ENCODE measurements around a stretch of chr2.

DNA sequence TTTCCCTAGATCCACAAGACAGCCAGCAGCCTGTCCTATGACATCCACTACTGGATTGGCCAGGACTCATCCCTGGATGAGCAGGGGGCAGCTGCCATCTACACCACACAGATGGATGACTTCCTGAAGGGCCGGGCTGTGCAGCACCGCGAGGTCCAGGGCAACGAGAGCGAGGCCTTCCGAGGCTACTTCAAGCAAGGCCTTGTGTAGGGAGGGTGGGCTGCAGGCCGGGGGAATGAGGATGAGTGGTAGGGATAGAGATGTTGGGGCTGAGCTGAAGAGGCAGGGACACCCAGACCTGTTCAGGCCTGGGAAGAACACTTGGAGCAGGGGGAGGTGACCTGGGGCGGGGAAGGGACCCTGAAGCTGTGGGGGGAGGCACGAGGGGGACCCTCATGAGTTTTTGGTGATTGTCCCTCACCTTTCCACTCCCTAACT lies 6.7 kb downstream of the VIL1 start:
- RRBS, result 100% methylated on average over 5 of the region's 9 CpGs

DNA sequence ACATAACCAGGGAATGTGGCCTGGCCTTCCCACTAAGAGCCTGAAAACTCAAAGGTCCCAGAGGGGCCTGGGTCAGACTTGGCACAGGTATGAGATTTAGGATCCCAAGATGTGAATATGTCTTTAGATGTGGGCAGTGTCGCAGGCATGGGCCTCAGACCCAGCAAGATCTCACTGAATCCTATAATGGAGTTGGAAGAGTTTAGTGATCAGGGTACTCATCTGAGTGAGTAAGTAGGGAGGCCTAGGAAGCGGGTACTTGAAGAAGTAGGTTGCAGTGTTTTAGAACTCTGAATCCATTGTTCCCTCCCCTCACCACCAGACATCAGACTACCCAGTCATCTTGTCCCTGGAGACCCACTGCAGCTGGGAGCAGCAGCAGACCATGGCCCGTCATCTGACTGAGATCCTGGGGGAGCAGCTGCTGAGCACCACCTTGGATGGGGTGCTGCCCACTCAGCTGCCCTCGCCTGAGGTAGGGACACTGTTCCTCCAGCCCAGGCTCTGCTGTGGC lies 22.7 kb downstream of the PLCD4 start:
- RRBS, result no CpG with 5 or more reads among the region's 4 CpGs

DNA sequence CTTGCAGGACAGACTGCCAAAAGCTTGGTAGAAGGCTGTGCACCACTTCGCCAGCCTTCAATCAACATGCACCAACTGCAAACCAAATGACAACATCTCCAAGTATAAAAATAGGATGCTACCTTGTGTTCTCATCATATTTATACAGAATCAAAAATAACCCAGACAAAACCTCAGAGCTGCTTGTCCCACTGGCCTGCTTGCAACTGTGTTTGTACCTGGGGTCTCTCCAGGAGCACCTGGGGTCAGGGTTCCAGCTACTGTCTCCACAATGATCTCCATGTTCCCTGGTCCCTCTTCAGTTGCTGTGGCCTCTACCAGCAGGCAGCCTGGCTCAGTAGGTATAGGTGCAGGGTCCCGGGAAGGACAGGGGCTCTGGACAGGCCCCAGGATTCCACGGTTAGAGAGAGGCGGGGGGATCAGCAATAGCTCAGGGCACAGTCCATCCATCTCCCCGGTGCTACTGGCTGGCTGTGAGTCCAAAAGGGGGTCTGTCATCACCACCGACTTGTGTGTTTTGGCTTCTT lies 3.4 kb downstream of the ZNF142 start:
- RRBS, result 94% methylated on average over 2 of the region's 6 CpGs

DNA sequence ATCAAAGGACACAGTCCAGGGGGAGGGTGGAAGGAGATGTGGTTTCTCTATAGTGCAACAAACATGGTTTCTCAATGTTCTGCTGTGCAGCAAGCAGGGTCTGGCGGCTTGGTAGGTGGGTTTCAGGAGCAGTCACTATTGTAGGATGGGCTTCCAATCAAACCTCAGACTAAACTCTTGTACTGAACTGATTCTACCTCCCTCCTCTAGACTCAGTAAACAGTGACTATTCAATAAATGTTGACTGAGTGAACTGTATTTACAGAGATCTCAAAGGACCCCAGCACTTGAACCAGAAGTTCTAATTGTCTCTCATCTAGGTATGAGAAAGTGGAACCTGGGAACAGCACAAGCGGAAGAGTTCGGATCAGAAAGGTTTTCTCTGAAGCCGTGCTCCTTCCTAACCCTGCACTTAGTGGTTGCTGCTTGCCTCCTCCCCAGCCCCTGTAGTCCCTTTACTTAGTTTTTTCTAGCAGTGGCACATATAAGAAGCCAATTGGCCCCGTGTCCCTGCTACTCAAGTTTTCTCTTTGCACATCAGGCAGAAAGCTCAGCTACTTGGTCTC lies 26.7 kb upstream of the CYP27A1 start:
- RRBS, result no CpG with 5 or more reads among the region's 5 CpGs

DNA sequence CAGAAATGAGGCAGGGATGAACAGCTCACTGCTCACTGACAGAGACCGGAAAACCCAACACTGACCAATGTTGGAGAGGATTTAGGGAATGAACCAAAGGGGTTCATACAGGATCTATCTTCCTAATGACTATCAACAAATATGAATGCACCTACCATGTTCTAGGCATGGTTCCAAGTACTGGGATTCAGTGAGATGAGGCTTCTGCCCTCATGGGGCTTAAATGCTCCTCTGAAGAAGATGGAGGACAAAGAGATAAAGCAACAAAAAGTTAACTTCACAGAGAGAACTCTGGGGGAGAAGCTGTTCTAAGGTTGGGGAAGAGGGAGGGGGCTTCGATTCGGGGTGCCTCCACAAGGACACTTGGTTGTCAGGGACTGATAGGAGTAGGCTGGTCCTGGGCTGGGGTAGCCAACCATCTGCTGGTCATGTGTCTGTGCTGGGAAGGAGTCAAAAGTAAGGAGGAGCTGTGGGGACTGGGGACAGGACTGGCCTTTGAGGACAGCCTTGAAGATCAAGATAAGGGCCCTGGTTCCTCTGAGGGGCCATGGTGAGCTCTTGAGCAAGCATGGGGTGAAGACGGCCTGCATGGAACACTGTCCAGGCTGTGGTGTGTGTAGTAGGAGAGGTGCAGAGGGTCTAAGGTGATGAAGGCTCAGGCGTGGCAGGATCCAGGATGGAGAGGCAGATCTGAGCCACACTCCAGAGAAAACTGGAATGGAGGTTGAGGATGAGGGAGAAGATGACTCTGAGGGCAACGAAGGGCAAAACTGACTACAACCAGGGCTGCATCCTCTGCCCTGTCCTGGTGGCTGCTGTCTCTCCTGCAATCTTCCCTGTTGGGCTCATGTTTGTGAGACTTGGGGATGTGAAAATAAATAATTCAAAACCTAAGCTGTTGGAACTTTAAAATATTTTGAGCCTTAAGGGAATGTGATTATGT lies 1.7 kb downstream of the CYP27A1 start:
- RRBS, result no CpG with 5 or more reads among the region's 6 CpGs

GRCh38 chr2:218812361-218813200 lies 30.6 kb downstream of the CYP27A1 start:
- RRBS, result no CpG with 5 or more reads among the region's 19 CpGs

- RRBS, result 63% methylated on average over 6 of the region's 15 CpGs
These were observed 28.0 kb upstream of the WNT6 start for GRCh38 chr2:218831492-218832118.

DNA sequence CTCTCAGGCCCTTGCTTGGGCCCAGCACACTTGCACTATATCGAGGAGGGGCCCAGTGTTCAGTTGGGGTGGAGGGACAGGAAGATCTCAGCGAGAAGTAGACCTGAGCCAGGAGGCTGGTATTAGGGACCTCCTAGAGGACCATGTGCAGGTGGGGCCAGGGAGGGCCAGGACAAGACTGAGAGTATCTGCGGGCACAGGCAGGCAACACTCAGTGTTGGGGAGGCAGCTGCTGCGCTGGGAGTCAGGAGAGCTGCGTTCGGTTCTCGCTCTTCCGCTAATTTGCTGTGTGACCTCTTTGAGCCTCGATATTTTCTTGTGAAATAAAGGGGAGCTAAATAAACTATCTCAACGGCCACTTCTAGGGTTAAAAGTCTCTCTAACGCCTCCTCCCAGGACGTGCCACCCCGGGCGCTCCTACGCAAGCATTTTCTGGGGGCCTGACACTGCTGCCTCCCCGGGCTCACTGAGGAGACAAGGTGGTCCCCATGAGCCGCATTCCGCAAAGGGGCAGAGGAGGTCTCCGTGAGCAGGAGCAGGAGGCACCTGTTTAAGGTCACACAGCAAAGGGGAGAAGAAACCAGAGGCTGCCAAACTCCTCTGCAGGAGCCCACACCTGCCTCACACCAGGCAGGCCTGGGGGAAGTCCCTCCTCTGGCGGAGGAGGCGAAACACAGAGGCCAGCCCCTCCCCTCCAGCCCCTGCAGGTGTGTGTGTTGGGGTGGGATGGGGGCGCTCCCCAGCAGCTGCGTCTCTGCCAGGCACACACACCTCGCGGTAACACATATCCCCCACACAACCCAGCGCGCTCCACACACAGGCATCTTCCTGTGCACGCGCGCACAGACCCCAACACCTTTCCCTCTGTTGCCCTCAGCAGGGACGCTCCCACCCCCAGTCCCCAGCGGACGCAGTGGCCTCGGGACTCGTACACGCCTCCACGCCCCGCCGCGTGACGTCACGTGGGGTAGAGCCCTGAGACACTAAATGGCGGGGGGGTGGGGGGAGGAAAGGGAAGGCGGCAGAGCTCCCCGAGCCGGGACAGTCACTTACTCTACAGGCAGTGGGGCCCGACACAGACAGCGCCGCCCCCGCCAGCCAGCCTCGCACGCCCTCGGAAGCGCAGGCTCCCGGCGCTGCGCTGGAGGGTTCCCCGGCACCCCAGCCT lies 776 bp upstream of the WNT10A start:
- RRBS, result 16% methylated on average over 12 of the region's 58 CpGs

DNA sequence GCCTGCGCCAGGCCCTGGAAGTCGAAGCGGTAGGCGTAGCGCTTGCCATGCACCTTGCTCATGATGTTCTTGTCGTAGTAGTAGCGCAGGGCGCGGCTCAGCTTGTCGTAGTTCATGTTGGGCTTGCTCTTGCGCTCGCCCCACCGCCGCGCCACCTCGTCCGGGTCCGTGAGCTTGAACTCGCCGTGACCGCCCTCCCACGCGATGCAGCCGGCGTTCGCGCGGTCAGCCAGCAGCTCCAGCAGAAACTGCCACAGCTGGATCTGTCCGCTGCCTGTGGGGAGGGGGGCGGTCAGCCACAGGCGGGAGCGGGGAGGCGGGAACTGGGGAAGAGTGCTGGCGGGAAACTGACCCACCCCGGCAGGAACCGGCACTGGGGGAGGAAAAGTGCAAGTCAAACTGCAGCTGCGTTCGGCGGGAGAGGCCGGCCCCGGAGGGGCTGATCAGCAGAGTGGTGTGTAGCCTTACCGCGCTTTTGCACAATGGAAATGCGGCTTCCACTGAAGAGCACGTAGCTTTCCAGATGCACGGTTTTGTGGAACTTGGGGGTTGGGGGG lies 2.9 kb downstream of the FEV start:
- RRBS, result 8% methylated on average over 9 of the region's 46 CpGs

DNA sequence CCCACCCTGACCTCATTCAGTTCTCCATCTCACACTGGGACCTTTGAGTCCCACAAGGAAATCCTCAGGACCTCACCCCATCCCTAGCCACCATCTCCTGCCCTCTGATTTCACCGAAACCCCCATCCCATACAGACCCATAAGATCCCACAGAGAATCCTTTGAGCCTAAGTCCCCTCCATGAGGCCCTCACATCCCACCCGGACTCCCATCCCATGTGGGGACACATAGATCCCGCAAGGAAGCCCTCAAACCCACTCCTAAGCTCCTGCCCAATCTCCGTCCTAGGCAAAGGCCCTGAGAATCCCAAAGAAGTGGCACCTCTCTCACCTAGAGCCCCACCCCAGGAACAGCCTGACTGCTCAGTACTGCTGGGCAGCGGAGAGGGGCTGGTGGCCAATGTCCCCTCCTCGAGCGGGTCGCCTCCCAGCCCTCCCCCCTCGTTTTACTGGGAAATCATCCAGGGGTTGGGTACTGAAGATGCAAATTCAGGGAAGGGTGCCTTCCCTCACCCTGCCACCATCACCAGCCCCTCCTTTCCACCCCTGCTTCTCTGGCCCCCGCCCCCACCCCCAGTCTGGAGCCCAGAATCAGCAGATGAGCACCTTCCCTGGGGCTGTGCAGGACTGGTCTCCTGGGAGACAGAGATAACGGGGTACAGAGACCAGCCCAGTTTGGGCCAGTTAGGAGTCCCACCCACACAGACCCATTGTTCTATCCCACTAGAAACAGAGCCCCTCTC lies 4.2 kb upstream of the CRYBA2 start:
- RRBS, result no CpG with 5 or more reads among the region's 11 CpGs

- RRBS, result no CpG with 5 or more reads among the region's 6 CpGs
These were observed 8.0 kb upstream of the CFAP65 start for GRCh38 chr2:219049257-219049715.

DNA sequence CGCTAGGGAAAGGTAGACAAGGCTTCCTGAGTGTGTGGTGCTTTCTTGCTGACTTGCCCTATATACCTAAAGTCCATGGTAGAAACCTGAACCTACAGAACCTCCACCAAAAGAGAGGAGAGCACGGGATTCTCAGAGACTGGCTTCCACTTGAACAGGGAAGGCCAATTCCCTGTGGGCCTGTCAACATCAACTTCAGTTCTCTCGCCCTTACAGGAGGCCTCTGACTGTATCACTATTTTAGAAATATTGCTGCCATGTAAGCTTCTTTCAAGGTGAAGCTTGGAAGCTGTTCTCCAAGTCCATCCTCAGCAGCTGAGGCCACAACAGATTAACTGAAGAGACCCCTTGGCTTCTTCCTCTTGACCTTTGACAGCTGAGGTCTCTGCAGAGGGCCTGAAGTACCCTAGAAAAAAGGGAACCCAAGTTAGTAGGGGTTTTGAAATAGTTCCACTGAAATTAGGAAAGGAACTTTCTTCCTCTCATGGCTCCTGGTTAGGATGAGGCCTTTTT lies 15.4 kb upstream of the IHH start:
- RRBS, result no CpG with 5 or more reads among the region's 3 CpGs

DNA sequence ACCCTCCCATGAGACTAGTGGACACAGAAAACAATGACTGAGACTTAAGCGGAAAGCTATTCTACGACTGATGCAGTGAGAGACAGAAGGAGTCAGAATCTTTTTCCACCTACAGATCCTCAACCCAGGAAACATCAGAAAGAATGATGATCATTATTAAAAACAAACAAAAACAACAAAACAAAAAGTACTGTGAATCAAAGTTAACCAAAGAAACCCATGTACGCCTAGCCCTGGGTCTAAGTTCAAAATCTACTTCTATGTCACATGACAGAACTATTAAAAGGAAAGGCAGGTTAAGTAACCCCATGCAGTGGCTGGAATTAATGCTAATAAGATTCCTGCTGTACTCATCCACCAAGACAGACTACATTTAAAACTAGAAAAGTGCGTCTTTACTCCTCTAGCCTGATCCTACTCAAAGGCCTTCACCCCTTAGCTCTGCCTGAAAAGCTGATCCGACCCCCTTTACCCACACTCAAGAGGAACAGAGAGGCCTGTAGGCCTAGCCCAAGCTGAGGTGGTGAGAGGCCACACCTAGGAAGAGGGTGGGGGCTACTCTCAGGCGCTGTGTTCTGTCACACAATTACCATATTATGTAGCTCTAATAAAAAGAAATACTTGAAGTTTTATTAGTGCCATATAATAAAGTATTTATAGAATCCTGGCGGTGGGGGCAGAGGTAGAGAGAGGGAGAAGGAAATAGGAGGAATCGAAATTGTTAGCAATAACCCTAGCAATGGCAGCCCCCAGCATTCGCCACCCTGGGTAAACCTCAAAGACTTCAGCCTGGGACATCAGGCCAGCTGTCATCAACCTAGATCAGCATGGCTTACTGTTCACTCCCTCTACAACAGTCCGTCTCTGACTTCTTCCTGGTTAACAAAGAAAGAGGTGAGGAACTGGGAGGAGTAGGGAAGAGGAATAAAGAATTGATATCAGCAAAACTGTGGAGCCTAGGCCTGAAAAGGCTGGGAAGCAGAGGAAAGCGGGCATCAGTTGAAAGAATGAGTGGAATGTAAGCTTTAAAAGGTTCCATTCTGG lies 37.0 kb downstream of the NHEJ1 start:
- RRBS, result no CpG with 5 or more reads among the region's 11 CpGs

- RRBS, result no CpG with 5 or more reads among the region's 8 CpGs
These were observed 1.6 kb downstream of the ZFAND2B start for GRCh38 chr2:219208119-219208715.

DNA sequence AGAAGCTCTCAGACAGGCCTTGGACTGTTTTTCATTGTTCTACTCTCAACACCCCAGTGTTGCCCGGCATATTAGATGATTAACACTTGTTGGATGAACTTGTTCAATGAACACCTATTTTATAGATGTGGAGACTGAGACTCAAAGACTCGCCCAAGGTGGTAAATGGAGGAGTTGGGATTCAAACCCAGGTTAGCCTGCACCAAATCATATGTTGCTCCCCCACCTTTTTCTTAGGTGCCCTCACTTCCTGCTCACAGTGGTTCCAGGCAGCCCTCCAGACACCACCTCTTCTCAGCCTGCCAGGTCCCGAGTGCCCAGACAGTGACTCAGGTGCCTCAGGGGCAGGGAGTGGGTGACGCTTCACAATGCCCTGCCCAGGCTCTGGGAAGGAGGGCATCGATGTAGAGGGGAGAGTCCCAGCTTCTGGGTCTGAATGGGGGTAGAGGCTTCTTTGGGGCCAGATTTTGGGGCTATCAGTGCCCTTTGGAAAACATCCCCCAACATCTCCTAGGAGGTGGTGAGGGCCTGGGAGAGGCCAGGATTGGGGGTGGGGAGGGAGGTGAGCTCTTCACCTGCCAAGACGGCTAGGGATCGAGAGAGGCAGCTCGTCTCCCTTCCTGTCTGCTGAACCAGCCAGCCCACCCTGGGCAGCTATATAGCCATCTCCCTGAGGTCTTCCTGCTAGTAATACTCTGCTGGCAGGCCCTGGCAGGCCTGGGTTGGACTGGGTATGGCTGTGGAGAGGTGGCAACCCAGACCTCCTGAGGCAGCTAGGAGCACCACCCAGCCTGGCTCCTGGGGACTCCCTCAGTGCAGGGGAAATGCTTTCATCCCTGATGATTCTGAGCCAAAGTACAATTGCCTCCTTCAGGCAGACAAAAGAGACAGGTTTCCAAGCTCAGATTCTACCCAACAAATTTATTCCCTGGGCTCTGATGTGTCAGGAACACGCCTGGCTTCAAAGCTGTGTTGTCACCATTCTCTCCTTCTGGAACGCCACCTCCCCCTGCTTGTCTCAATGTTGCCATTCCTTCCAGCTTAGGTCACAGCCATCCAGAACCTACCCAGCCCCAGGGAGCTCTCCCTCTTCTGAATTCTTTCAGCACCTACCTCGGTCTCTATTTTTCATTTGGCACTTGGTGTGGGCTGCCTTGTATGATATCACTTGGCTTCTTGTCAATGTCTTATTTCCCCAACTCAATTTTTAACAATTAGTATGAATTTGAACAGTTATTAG lies 5.0 kb upstream of the DNAJB2 start:
- RRBS, result no CpG with 5 or more reads among the region's 11 CpGs

DNA sequence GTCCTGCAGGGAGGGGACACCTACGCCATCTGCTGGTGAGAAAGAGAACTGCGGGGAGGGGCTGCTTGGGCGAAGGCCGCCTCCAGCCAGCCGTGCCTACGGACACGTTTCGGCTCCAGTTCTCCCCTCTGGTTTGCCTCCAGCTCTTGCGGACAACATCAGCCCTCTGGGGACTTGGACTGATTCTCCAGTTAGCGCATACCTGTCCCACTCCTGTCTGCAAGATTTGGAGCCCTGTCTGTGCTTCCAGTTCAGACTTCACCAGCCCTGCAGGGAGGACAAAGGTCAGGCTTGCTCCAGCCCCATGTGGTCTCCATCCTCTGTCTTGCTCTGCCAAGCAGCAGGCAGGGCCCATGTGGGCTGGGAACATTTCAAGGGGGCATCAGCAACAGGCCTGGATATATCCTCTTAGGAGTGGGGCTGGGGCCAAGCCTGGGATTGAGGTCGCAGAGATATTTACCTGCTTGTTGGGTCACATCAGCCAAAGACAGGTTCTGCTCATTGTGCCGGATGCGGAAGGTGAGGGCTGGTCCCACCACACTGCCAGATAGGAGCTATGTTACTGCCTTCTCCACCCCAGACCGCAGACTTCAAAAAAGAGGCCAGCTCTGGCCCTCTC lies 10.2 kb downstream of the PTPRN start:
- RRBS, result no CpG with 5 or more reads among the region's 14 CpGs

DNA sequence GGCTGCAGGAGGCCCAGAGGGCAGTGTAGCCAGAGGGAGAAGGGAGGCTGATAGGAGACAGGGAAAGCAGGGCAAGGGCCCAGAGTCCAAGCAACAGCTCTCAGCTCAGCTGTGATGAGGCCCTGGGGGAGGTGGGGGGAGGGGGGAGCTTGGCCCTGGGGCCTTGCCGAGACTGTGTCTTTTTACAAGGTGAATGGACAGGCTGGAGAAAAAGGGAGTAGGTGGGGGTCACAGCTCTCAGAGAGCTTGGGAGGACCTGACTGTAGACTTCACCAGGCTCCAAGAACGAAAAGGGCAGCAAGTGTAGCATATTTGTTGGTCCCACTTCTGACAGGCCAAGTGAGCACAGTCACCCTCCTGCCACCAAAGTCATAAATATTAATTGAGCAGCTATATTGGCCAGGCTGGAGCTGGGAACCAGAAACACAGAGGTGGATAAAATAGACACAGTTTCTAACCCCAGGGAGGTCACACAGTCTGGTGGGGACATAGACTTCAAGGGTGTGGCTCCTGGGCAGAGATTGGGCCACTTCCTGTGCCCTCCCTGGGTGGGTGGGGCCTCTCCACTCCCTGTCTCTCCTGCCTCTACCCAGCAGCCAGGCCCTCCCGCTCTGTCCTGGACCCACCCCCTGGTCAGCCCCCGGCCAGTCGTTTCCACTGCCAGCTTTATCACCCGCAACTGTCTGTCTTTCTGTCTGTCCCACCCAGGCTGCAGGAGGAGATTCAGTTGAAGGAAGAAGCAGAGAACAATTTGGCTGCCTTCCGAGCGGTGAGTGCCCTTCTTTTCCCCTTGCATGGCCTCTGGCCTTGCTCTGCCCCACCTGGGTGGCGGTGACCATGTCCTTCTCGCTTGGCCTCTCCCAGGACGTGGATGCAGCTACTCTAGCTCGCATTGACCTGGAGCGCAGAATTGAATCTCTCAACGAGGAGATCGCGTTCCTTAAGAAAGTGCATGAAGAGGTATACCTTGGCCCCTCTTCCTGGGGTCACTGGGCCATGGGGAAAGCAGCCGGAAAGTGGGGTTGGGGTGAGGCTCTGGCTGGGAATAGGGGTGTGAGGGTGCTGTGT lies 1.5 kb downstream of the DES start:
- RRBS, result no CpG with 5 or more reads among the region's 17 CpGs

DNA sequence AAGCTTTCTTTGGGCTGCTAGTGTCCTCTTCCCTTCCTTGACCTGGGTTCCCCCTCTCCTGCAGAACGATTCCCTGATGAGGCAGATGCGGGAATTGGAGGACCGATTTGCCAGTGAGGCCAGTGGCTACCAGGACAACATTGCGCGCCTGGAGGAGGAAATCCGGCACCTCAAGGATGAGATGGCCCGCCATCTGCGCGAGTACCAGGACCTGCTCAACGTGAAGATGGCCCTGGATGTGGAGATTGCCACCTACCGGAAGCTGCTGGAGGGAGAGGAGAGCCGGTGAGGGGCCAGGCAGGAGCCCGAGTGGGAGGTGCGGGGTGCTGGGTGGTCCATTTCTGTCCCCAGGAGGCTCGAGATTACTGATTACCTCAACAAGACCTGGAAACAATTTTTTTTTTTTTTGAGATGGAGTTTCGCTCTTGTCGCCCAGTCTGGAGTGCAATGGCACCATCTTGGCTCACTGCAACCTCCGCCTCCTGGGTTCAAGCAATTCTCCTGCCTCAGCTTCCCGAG lies 3.2 kb downstream of the DES start:
- RRBS, result 98% methylated on average over 4 of the region's 19 CpGs

DNA sequence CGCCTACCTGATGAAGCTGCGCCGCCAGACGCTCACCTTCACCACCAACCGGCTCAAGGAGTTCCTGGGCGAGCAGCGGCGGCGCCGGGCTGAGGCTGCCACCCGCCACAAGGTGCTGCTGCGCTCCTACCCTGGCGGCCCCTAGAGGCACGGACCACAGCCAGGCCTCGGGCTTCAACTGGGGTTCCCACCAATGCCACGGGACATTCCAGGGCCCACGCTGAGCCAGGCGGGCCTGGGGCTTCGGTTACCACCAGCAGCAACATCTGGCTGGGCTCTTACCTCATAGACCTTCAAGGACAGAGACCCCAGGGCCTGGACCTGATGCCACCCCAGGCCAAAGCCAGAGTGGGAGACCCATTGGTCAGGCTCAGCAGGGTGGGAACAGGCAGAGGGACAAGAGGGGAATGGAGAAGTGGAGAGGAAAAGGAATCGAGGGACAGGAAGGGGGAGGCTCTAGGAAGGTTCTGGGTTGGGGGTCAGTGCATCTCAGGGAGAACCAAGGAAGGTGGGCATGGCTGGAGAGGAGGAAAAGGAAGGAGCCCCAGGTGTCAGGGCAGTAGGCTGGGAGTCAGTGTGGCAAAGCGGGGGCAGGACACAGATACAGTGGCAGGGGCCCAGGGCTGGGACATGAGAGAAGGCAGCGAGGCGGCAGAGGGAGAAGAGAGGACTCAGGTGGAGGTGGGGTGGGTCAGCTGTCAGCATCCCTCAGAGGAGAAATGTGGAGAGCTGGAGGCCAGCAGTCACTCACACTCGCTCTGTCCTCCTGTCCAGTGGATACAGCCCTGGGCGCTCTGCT lies 3.1 kb upstream of the SPEGNB start:
- RRBS, result 73% methylated on average over 9 of the region's 25 CpGs

- RRBS, result 6% methylated on average over 12 of the region's 55 CpGs
These were observed 1.1 kb upstream of the GMPPA start for GRCh38 chr2:219497467-219498188.

Measured in islet of Langerhans (tissue), 1 donor.